Esophagus muscularis mucosa (tissue), 4 donors: ENCODE measurements around a stretch of chr12.

DNA sequence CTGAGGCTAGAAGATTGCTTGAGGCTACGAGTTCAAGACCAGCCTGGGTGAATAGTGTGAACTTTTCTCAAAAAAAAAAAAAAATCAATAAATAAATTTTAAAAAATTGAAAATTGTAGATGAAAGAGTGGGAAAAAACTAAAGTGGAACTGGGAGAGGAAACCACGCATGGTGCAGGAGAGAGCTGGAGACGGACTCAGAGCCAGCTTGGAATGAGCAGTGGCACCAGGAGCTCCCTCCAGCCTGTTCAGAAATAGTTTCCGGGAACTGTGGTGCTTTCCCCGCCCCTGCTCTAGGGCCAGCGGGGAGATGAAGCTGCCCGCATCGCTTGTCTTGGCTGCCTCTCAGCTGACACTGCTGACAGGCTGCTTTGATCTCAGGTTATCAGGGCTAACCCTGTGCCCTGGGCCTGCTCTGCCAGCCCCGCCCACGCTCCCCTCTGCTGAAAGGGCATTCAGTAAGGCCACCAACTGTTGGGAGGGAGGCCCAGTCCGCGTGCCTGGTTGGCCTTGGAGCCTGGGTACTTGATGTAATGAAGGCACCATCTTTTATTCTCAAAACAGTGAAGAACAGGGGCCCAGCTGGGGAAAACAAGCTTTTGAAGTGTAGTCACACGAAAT is 115.6 kb upstream of the TBX3 start:
- PRO-cap: no peak
- RAMPAGE, long total RNA, 4 experiments: no peak in any of the 4 experiments

GRCh38 chr12:114952833-114953438 is 269.0 kb upstream of the TBX3 start:
- PRO-cap: bidirectional peak, plus-strand start at chr12:114953124, minus-strand start at chr12:114952943
- RAMPAGE, long total RNA, 4 experiments: no peak in any of the 4 experiments

- PRO-cap: no peak
- RAMPAGE, long total RNA, 4 experiments: no peak in any of the 4 experiments
Observed at GRCh38 chr12:115089066-115089970, 405.3 kb upstream of the TBX3 start.

DNA sequence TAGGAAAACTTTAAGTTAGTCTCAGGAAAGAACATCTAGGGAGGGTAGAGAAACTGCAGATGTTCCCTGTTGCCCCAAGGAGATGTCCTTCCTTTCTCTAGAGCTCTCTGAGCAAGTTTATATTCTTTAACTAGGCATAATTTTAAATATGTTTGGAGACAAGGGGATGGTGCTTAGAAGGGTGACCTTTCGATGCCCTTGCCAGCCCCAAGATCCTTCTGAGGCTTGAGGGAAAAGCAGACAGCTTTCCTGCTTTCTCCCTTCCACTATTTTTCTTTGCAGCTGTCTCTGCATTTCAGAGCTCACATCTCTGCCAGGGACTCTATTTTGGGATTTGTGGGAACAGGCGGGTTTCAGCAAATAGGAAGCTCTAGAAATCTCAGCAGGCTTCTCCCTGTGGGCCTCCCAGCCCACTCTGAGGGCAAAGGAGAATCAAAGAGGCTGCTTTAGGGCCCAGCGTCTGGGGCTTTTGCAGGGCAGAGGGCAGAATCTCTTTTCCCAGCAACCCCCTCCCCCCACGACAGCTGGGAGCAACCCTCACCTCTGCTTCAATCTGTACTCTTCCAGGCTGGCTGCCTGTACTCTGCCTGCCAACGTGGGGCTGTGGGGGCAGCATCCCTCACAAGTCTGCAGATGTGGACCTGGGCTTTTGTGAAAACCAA is 529.4 kb upstream of the TBX3 start:
- PRO-cap: no peak
- RAMPAGE, long total RNA, 4 experiments: no peak in any of the 4 experiments

DNA sequence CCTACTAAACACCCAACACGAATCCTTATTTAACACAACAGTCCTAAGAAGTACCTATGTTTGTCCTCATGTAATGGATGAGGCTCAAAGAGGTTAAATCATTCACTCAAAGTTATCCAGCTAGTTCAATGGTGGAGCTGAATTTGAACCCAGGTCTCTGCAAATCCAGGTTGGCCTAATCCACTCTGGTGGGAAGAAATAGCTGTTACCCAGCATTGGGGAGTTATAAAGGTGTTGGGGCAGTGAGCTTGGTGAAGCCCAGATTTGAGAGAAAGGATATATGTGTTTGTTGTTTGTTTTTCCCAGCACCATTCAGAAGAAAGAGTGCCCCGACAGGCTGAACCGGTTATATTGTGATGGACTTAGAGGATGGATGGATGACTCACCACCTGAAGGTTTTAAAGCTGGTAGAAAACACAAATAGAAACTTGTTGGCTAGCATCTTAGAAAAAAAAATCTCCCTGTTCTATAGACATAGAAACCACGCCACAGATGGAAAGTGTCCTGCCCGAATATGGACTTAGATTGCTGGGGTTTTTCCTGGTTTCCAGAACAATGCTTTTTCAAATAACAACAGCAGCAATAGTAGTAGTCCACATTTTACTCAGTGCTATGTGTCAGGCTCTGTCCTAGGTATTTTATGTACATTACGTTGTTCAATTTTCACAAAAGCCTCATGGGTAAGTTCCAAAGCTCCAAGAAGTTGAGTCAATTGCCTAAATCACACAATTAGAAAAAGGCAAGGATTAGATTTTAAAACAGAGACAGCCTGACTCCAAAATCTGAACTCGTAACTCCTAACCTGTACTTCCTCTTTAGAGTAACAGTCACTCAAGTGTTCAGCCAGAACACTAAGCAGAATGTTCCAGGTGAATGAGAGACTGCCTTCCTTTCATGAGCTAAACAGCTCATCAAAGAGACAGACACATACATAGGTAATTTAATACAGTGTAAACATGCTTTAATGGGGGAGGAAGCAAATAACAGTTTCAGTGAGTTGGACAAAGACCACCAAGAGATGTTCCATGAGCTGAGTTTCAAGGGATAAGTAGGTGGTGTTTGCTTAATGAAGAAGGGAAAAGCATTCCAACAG is 404.4 kb downstream of the MED13L start:
- PRO-cap: no peak
- RAMPAGE, long total RNA, 4 experiments: no peak in any of the 4 experiments

GRCh38 chr12:115959597-115960527 is 317.6 kb downstream of the MED13L start:
- PRO-cap: no peak
- RAMPAGE, long total RNA, 4 experiments: no peak in any of the 4 experiments

DNA sequence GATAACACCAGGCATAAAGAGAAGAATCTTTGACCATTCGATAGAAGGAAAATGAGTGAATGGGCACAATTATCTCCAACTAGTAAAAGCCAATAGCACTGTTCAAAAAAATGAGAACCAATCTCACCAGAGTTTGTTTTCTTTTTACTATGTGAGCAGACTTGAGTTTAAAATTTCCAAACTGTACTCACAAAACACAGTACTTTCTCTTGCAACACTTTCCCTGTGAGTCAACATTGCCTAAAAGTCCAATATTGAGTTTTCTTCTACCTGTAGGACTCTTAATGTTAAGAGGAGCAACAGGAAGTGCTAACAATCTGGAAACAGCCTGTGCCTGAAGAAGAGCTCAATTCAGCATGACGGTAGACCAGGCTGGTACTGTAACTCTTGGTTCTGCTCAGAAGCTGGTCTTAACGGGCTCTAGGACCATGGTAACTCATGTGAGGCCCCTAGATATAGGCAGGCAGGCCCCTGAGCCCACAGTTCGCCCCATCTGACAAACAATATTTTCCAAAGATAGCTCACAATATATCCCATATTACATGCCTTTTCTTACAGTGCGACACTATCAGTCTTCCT is 144.3 kb downstream of the MED13L start:
- PRO-cap: no peak
- RAMPAGE, long total RNA, 4 experiments: no peak in any of the 4 experiments

DNA sequence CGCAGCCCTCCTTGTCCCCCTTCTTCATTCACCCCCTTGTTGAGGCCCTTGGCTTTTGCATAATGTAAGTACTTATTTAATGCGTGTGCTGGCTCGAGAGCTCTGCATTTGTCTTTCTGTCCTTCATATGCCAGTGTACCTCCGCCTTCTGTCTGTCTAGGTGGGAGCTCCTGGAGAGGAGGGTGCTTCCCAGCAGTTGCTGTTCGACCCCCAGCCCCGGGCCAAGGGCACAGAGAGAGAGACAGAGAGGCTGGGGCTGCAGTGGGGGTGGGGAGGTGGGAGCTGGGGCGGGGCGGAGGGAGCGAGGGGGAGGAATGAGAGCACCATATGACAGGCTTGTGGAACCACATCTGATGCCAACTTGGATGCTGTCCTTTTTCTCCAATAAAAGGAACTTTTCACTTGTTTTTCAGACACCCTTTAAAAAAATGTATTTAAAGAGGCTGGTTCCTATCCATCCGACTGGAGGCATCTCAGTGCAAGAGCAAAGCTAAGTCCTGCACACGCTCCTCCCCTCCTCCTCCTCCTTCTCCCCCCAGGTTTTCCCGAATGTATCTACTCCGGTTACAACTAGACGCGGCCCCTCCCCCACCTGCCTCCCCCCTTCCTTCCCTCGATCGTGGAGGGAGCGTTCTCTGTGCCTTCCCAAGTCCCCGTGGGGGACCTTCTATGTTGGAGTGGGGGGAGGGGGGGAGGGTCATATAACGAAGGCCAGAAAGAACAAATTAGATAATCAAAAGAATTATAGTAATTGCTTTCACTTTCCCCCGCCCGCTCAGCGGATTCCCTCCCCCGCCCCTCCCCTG is 25.4 kb upstream of the MAP1LC3B2 start:
- PRO-cap: bidirectional peak, plus-strand start at position 476 of the sequence, minus-strand start at position 464 of the sequence; bidirectional peak, plus-strand start at position 613 of the sequence, minus-strand start at position 525 of the sequence
- RAMPAGE, long total RNA, 4 experiments: no peak in any of the 4 experiments

GRCh38 chr12:116601207-116601603 is 42.0 kb downstream of the MAP1LC3B2 start:
- PRO-cap: no peak
- RAMPAGE, long total RNA, 4 experiments: no peak in any of the 4 experiments

DNA sequence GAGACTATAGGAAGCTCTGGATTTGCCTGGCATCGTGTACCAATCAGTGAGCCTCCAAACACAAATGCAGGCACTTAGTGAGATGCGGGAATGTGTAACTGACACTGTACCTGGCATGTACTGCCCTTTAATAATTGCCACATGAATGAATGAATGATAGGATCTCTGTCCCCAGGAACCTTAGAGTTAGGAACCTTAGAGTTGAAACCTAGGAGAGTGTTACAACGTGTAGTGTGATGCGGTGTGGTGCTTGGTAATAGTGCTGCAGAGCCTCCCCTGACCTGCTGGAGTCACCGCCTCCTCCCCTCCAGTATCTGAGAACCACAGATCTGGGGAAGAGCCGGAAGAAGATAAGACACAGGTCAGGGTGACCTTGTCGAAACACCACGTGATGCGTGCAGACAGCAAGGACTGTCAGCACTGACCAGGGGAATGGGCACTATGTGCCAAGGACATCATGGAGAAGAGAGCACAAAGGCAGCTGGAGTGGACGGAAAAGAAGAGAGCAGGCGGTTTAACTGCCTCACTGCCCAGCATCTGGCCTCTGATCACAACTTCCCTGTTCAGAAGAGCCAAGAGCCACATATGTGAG is 93.9 kb downstream of the TESC start:
- PRO-cap: no peak
- RAMPAGE, long total RNA, 4 experiments: no peak in any of the 4 experiments

- PRO-cap: no peak
- RAMPAGE, long total RNA, 4 experiments: no peak in any of the 4 experiments
Observed at GRCh38 chr12:117068329-117068877, 30.8 kb downstream of the TESC start.

DNA sequence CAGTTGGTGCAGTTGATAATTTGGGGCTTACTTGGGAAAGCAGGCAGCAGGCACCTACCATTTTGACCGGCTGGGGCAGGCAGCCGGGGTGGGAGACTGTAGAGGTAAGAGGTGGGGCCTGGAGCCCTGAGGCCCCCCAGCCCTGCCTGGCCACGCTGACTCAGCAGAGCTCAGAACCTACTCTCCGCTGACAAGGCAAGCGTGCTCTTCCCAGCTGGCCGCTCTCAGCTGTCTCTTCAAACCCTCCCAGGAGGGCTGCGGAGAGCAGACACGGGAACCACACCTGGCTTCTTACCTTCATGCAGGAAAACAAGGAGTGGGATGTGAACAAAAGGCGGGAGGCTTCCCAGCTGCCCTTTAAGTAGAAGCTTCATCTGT is 12.5 kb upstream of the TESC start:
- PRO-cap: no peak
- RAMPAGE, long total RNA, 4 experiments: no peak in any of the 4 experiments

DNA sequence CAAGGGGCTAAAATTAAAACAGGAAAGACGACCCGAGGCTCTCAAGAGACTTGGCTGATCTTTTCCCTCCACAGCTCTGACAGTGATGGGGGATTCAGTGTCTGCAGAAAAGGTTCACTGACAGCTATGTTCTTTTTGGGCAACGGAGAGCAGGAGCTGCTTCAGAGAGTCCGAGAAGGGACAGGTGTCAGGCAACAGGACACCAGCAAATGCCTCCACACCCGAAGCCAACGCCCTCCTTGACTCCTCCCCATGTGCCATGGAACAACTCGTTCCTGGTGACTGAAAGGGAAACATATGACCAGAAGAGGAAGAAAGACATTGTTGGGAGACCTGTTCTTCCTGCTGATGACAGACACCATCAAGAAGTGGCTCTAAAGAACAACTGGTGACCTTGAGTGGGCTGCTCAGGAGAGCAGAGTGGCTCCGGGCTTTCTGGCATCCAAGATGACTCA is 172.2 kb upstream of the NOS1 start:
- PRO-cap: no peak
- RAMPAGE, long total RNA, 4 experiments: no peak in any of the 4 experiments

- PRO-cap: unidirectional peak, minus-strand start at chr12:117585402
- RAMPAGE, long total RNA, 4 experiments: no peak in any of the 4 experiments
Observed at GRCh38 chr12:117585292-117585491, 223.8 kb upstream of the NOS1 start.

DNA sequence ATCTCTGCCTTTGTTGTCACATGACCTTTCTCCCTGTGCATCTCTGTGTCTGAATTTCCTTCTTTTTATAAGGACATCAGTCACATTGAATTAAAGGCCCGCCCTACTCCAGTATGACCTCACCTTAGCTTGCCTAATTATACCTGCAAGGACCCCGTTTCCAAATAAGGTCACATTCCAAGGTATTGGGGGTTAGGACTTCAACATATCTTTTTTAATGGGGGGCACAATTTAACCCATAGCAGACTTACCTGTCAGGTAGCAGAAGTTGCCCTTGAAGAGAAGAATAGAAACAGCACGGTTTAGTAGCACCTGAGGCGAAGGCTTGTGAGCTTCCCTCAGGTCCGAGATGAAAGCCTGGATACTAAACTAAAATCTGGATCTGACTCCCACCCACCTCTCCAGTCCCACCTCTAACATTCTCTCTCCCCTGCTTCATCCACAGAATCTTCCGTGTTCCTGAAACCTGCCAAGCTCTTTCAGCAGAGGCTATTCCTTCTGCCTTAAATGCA is 280.1 kb upstream of the NOS1 start:
- PRO-cap: no peak
- RAMPAGE, long total RNA, 4 experiments: no peak in any of the 4 experiments

DNA sequence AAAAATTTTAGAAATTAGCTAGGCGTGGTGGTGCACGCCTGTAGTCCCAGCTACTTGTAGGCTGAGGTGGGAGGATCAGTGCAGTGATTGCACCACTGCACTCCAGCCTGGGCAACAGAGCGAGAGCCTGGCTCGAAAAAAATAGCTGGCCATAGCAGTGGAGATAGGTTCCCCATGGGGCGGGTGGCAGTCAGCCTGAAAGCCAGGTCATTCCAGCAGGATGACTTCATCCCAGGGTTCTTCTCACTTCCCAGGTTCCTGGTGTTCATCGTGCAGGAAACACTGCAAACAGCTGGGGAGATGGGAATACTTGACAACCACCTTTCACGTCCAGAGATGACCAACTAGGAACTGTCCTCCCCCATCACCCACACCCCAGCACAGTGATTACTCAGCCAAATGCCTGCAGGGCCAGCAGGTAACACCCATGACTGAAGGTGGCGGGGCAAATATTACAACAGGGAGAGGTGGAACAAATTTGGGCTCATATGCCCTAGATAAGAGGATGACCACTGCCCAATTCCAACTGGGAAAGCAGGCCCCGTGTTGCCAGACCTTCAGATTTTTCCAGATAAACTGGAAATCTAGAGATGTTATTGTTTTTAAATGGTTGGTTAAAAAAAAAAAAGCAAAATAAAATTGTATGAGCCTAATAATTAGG is 1.7 kb downstream of the VSIG10 start:
- PRO-cap: no peak
- RAMPAGE, long total RNA, 4 experiments: no peak in any of the 4 experiments

- PRO-cap: unidirectional peak, minus-strand start at chr12:118190021; unidirectional peak, minus-strand start at chr12:118190092; bidirectional peak, plus-strand start at chr12:118190118, minus-strand start at chr12:118190092
- RAMPAGE, long total RNA, 4 experiments: start-site peak on the minus strand in 2 of 4 experiments, at chr12:118189920-118190096 at its widest, 26 to 566 reads per replicate
Observed at GRCh38 chr12:118189546-118190250, 53.8 kb downstream of the PEBP1 start.

DNA sequence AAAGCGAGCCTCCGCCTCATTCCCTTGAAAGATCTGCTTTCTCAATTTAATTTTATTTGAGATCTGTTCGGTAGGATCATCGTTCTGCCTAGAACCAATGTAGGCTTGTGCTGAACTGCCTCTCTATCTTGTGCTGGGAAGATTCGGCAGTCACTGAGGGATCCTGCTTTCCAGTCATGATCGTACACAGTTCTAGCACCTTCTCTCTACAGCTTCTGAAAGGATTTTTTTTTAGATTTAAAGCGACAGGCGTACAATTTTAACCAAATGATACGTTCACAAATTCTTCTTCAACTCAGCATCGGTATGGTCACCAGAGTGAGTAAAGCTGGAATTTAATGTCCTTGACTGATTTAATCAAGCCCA is 54.4 kb downstream of the PEBP1 start:
- PRO-cap: unidirectional peak, minus-strand start at position 135 of the sequence
- RAMPAGE, long total RNA, 4 experiments: start-site peak on the minus strand in 2 of 4 experiments, centred at positions 190 to 205 of the sequence, 44 to 76 reads per replicate

DNA sequence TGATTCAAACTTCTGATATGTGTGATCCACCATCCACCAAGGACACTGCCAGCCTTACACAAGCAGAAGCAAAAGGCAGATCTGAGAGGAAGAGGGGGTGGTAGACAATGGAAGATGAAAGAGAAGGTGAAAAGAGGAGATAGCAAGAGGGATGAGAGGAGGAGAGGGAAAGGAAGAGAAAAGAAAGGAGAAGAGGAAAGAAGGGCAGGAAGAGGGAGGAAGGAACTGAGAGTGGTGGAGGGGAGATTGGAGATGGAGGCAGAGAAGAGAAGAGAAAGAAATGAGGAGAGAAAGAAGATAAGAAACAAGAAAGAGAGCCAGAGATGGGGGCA is 61.1 kb downstream of the SRRM4 start:
- PRO-cap: no peak
- RAMPAGE, long total RNA, 4 experiments: no peak in any of the 4 experiments

GRCh38 chr12:119153299-119154436 is 25.1 kb upstream of the HSPB8 start:
- PRO-cap: no peak
- RAMPAGE, long total RNA, 4 experiments: no peak in any of the 4 experiments